AG04450 (cell line): ENCODE results near the genes CEP70 and COPB2.

DNA sequence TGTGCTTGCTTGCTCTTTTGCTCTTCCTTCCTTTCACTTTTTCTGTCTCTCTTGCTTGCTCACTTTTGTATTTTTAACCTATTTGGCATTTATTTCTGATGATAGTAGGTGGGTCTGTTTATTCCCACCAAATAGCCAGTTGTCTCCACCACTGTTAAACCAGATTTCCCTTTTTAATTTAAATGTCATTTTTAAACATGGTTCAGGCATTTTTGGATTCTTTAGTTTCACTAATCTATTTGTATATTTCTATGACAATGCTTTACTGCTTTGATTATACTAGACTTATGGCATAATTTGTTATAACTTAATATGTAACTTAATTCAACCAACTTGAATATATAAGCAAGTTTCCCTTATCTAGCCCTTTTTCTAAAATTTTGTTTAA, 184.7 kb downstream of the PCCB start:
- CAGE, long polyA plus RNA, result no peak

- CAGE, long polyA plus RNA, result no peak
- RRBS, result no CpG with 5 or more reads among the region's 8 CpGs
These were observed 2.1 kb downstream of the STAG1 start for GRCh38 chr3:136749952-136750673.

DNA sequence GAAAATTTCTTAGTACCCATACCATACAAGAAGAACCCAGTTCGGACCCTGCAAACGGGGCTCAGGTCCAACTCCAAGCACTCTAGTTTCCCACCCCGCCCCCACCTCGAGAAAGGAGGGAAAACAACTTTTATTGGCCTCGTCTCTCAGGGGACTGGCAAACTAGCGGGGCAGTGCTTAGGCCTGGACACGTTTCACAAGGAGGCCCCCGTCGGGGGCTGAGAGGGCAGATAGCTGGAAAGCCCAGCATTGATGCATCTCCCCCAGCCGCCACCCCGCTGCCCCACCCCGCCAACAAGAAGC, 903 bp downstream of the STAG1 start:
- CAGE, long polyA plus RNA, result no peak
- RRBS, result no CpG with 5 or more reads among the region's 12 CpGs

- CAGE, long polyA plus RNA, result no peak
- RRBS, result no CpG with 5 or more reads among the region's 5 CpGs
These were observed 21.6 kb downstream of the NCK1 start for GRCh38 chr3:136883457-136884256.

GRCh38 chr3:136955787-136956358, 1.9 kb upstream of the IL20RB start:
- CAGE, long polyA plus RNA, result no peak
- RRBS, result no CpG with 5 or more reads among the region's 3 CpGs

- CAGE, long polyA plus RNA, result no peak
- RRBS, result no CpG with 5 or more reads among the region's 5 CpGs
These were observed 37.2 kb downstream of the IL20RB start for GRCh38 chr3:136994798-136995470.

- CAGE, long polyA plus RNA, result no peak
- RRBS, result no CpG with 5 or more reads among the region's 21 CpGs
These were observed 11.2 kb upstream of the CLDN18 start for GRCh38 chr3:137998517-137999313.

DNA sequence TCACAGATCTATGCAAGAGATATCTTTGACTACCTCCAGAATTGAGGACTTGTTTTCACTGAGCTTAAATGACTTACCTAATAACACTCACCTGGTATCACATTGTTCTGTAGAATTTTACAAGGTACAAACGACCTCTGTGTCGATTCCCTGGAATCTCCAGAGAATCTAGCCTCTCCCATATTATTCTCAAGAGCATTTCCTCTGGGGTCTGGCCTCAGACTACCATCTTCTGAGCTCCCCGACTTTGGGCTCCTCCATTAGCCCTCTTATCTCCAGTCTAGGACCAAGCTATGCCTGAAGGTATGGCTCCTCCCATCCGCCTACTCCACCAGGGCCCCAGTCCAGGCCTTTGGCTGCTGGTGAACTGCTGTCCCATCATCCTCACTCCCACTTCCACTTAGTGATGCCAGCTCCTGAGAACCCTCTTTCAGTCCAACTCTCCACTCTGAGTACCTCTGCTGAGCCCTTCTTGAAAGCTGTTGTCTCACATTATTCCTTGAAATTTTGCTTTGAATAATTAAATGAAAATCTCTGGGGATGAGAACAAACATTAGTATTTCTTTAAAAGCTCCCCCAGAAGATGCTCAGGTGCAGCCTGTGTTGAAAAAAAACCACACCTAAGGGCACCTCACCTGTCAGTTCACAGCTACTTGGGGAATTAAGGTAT, 9.3 kb downstream of the CLDN18 start:
- CAGE, long polyA plus RNA, result no peak
- RRBS, result no CpG with 5 or more reads among the region's 4 CpGs

DNA sequence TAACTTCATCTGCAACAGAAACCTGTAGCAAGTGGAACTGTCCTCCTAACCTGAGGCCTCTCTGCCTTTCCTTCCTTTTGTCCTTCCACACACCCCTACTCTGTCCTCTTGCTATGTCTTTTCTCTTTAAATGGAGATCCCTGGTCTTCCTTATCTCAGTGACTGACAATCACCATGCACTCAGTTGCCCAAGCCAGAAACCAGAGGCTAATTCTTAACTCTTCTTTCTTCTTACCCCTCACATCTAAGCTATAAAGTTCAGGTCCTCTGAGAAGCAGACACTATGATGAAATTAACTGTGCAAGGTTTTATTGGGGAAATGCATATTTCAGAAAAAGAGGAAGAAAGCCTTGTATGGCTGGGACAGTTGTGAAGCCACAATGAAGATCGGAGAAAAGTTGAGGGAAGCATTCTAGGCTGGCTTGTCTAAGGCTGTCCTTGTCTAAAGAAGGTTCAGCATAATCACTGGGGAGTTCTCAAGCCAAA, 4.7 kb upstream of the A4GNT start:
- CAGE, long polyA plus RNA, result no peak
- RRBS, result no CpG with 5 or more reads among the region's 1 CpG

- CAGE, long polyA plus RNA, result no peak
- RRBS, result 1% methylated on average over 24 of the region's 51 CpGs
These were observed 368 bp upstream of the MRAS start for GRCh38 chr3:138347936-138348485.

- CAGE, long polyA plus RNA, result no peak
- RRBS, result no CpG with 5 or more reads among the region's 5 CpGs
These were observed 3.5 kb downstream of the MRAS start for GRCh38 chr3:138351863-138352269.

DNA sequence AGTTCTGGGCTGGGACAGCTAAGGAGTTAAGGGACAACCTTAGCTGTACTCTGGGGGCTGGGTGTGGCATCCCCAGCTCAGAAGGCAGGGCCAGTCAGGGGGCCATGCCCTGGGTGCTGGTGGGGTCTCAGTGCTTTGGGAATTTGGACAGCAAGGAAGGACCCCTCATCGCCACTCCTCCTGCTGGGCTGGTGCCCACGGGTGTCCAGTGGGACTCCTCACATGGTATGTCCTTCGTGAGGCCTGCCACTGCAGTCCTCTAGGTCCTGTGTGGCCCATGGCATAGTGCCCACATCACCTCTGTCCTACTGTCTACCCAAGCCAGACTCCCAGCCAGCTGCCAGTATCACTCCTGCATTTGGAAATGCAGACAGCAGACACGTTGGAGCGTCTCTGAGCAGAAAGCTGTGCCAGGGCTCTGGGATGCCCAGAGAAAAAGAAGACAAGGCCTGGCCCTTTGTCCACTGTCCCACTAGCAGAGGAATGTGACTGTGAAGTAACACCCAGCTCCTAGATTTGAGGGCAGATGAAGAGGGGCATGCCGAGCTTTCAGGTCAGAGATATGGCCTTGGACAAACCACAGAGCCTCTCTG, 12.1 kb downstream of the MRAS start:
- CAGE, long polyA plus RNA, result no peak
- RRBS, result no CpG with 5 or more reads among the region's 6 CpGs

GRCh38 chr3:138372656-138373207, 24.4 kb downstream of the MRAS start:
- CAGE, long polyA plus RNA, result no peak
- RRBS, result no CpG with 5 or more reads among the region's 7 CpGs

DNA sequence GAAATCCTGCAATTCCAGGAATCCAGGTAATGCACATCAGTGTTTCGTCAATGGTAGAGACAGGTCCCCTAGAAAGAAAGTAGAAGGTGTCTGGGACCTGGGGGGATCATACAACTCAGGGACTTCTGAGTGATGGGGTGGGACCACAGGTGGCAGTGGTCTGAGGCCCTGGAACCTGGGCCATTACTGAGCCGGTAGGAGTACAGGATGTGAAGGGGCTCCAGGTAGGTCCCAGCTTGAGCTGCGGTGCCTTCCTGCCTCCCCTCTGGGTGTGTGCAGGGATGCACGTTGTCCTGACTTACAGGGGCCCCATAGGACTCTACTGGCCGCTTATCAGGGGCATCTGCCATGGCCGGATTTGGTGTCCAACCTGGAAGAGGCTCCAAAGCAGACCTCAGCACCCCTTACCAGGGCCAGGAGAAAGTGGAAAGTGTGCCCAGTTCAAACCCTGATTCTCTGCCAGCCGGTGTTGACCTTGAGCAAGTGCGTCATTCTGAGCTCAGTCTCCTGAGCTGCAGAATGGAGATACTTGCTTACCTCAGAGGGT, 35.6 kb upstream of the ESYT3 start:
- CAGE, long polyA plus RNA, result no peak
- RRBS, result no CpG with 5 or more reads among the region's 8 CpGs

DNA sequence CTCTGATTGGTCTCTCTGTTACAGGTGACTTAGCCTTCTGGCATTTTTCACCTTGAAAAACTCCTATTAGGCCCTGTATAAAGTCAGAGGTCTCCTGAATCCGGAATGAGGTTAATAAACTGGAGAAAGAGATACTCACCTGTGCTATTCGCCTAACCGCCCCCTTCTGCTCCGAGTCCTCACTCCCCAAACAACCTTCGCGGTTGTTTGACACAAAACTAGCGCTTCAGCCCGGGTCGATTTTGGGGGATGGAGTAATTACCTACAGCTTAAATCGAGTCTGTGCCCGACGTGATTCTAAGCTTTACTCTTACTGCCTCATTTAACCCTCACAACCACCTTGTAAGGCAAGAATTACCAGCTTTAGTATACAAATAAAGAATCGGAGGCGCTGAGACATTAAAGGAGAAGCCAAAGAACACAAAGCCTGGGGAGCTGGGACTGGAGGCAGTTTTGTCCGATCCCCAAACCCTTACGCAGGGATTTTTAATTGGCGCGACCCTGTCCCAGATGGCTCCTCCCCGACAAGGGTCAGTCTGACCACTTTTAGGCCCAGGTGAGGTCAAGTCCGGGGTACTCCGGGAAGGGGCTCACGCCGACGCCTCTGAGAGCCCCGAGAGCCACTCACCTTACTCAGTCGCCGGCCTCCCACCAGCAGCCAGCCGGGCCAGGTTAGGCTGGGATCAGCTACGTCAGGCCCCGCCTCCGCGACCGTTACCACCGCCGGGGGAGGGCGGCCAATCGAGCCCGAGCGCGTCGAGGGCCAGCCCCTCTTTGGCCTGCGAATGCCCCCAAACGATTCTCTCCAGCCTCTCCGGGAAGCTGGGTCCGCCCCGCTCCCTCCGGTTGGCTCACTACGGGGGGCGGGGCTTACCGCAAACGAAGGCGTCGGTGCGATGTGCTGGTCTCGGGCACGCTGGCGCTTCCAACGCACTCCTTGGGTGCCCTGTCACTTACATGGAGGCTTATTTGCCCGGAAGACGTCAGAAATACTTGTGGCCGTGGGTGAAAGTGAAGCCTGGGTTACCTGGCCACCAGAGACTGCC, at the start of gene CEP70:
Gene CEP70, minus strand, starts transcription at position 691 of the 1,046 bp plus-strand sequence.
- CAGE, long polyA plus RNA, result start-site peak on the minus strand centred at position 670 of the sequence, 49 bp wide, 312 and 283 reads in 2 replicates
- RRBS, result 1% methylated on average over 24 of the region's 61 CpGs

DNA sequence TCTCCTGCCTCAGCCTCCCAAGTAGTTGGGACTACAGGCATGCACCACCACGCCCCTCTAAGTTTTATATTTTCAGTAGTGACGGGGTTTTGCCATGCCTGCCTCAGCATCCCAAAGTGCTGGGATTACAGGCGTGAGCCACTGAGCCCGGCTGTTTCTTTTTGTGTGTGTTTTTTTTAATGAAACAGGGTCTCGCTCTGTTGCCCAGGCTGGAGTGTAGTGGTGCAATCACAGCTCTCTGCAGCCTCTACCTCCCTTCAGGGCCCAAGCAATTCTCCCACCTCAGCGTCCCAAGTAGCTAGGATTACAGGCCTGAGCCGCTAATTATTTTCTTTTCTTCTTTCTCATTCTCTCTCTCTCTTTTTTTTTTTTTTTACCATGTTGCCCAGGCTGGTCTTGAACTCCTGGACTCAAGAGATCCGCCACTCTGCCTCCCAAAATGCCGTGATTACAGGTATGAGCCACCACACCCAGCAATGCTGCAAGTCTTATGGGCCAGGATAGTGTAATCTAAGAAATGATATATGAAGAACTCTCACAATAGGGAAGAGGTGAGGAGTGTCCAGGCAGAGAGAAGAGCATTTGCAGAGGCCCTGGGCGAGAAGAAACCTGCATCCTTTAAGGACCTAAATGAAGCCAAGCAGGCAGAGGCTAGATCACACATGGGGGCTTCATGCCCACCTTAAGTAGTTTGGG, 705 bp upstream of the FAIM start:
- CAGE, long polyA plus RNA, result no peak
- RRBS, result no CpG with 5 or more reads among the region's 10 CpGs

- CAGE, long polyA plus RNA, result no peak
- RRBS, result 3% methylated on average over 19 of the region's 60 CpGs
These were observed 11.0 kb downstream of the FOXL2 start for GRCh38 chr3:138935618-138936645.

DNA sequence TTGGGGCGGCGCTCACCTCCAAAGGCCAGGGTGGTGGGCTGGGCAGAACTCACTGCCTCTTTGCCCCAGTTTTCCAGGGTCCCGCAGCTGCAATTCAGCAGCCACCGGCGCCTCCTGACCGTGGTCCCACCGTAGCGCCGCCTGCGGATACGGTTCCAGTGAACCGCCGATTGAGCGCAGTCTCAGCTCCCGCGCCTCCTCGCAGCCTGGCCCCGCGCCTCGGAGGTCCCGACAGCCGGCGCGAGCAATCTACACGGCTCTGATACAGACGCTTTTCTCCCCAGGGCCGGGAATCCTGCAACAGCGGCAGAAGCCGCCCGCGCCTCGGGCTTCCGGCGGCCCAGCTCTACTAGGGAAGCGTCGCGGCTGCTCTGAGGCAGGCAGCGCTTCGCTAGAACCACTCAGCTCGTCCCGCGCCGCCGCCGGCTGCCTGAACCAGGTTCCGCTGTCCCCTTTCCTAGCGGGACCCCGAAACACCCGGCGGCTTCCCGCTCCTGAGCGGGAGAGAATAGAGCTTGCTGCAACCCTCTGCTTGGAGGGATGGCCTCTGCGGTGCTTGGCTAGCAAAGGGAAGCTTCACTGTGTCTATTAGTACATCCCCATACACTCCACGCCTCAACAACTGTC, 3.1 kb downstream of the FOXL2NB start:
- CAGE, long polyA plus RNA, result no peak
- RRBS, result 5% methylated on average over 24 of the region's 54 CpGs

GRCh38 chr3:139202152-139202820, 141.5 kb upstream of the MRPS22 start:
- CAGE, long polyA plus RNA, result no peak
- RRBS, result no CpG with 5 or more reads among the region's 5 CpGs

DNA sequence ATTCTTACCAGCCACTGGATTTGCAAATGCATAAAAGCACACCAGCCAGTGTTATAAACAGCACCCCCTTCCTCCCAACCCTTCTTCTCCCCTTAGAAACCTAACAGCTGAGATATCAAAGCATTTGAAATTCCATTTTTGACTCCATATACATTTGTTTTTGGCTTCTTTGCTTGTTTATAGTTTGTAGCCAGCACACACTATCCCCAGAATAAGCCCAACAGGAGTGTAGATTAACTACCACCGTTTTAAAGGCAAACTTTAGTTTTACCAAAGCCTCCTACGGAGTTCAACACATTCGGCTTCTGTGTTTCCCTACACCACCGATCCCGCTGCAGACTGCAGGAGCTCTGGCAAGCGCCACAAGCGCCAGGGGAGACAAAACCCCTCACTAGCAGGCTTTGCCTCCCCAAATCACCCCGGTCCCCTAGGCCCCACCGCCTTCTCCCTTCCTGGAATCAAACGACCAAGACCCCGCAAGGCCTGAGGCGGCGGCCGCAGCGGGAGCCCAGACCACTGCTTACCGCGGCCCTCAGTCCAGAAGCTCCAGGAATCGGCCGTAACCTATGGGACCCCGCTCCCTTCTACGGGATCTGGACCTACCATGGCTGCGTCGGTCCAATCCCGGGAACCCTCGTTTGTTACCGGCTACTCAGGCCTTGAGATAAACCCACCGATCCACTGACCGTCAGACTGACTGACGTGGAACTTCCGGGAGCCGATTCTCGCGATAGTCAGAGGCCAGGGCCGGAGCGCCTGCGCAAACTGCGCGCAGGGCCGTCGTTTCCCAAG, at the start of gene COPB2:
Gene COPB2, minus strand, starts transcription at position 703 of the 792 bp plus-strand sequence.
- CAGE, long polyA plus RNA, result start-site peak on the minus strand centred at position 678 of the sequence, 79 bp wide, 3,102 and 2,965 reads in 2 replicates
- RRBS, result 2% methylated on average over 5 of the region's 40 CpGs